Occipital lobe (tissue), 2 donors: Measurements from ENCODE around the genes MINAR1, FAH and ARNT2.

- RAMPAGE, long total RNA, result no peak
These were observed 5.4 kb upstream of the HYKK start for GRCh38 chr15:78501920-78502532.

DNA sequence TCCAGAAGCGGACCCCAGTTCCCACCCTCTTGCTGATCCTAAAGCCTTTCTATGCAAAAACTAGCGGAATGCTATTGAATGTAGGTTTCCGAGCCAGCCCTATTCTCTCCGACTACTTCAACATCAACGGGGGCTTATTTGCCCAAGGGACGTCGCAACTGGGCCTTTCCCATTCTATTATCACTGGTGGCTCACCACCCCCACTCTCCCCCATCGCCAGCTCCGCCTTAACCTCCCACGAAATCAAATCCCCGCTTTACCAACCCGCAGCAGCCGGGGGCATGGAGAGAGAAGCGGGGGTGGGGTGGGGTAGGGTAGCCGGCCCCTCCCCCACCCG lies 322 bp upstream of the MORF4L1 start:
- RAMPAGE, long total RNA, result no peak

GRCh38 chr15:78912451-78913131 lies 32.3 kb downstream of the CTSH start:
- RAMPAGE, long total RNA, result no peak

DNA sequence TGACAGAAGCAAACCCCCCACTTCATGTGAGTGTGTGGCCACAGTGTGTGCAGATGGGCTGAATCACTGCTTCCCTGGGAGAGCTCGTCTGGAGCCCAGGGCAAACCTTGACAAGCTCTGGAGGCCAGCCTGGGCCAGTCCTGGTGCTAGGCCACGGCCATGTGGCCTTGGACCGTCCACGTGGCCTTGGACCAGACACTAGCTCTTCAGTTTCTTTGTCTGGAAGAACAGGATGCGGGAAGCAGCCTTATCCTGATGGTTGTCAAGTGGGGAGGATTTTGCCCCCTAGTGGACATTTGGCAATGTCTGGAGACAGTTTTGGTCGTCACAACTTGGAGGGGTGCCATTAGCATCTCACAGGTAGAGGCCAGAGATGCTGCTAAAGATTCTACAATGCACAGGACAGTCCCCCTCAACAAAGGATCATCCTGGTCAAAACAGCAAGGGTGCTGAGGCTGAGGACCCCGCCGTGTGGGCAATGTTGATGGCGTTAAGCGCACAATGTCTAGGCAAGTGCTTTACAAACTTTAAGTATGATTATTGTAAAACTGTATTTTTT lies 34.8 kb upstream of the CTSH start:
- RAMPAGE, long total RNA, result no peak

GRCh38 chr15:78992700-78993085 lies 47.8 kb upstream of the CTSH start:
- RAMPAGE, long total RNA, result no peak

GRCh38 chr15:79078695-79079558 lies 11.7 kb downstream of the RASGRF1 start:
- RAMPAGE, long total RNA, result no peak

DNA sequence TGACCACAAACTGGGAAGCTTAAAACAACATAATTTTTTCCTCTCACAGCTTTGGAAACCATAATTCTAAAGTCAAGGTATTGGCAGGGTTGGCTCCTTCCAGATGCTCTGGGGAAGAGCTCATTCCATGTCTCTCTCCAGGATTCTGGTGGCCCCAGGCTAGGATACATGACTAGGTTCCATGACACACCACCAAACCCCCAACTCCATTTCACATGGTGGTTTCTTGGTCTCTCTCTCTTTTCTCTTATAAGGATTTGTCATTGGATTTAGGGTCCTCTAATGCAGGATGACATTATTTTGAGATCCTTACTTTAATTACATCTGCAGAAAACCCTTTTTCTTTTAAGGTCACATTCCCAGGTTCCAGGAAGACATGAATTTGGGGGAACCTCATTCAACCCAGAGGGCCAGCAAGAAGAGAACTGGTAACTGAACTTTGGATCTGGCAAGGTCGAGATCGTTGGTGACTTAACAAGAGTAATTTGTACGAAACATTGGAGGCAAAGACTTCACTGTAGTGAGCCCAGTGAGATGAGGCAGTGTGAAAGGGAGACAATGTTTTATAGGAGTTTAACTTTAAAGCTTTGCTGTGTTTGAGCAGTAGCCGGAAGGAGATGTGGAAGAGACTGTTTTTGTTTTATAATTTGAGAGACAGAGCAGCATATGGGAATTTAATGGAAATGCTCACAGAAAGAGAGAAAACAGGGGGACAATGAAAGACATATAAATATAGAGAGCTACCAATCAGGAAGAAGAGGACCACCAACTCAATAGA lies 33.6 kb downstream of the TMED3 start:
- RAMPAGE, long total RNA, result no peak

- RAMPAGE, long total RNA, result no peak
These were observed at the start of gene MINAR1 for GRCh38 chr15:79432225-79433023. Gene MINAR1, plus strand, starts transcription at chr15:79432336.

DNA sequence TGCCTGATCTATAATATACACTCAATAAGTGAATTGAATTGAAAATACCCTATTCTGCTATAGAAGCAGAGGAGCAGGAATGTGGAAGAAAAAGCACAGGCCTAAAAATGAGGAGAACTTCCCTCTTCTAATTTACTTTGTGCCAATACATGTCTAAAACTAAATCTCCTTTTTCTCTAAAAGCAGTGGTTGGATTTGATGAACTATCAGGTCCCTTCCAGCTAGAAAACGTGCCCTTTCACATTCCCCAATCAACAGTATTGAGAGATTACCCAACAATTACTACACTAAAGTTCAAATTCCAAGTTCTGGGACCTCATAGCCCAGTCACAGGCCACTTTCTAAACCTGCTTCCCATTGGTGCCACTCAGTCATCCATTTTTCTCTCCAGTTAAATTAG lies 223.9 kb downstream of the MINAR1 start:
- RAMPAGE, long total RNA, result no peak

DNA sequence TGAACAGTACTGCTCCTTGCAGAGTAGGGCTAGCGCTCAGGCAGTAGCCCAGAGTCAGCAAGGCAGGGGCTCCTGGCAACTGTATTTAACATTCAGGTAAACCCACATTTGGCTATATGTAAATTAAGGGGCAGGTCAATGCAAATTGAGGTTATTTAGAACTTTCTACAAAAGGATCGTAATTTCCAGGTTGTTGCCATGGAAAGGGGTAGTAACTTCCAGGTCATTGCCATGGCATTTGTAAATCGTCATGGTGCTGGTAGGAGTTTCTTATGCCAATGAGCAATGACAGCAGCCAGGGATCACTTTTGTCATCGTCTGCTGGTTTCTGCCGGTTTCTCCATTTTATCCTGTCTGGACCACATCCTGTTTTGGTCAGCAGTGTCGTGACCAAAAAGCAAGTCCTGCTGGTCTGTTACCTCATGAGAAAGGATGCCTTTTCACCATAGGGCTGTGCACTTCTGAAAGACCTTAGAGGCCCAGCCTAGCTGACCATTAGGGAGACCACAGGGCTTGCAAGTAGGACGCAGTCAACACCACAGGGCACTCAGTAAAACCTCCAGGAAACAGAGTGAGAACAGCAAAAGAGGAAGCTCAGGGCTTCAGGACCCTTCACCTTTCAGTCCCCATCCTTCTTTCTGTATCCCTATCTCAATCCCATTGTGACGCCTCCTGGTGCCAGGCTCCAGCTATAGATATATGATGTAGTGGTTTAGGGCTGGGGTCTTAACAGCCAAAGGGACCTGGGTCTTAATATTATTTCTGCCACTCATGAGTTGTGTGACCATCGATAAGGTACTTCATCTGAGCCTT lies 24.1 kb downstream of the MTHFS start:
- RAMPAGE, long total RNA, result no peak

DNA sequence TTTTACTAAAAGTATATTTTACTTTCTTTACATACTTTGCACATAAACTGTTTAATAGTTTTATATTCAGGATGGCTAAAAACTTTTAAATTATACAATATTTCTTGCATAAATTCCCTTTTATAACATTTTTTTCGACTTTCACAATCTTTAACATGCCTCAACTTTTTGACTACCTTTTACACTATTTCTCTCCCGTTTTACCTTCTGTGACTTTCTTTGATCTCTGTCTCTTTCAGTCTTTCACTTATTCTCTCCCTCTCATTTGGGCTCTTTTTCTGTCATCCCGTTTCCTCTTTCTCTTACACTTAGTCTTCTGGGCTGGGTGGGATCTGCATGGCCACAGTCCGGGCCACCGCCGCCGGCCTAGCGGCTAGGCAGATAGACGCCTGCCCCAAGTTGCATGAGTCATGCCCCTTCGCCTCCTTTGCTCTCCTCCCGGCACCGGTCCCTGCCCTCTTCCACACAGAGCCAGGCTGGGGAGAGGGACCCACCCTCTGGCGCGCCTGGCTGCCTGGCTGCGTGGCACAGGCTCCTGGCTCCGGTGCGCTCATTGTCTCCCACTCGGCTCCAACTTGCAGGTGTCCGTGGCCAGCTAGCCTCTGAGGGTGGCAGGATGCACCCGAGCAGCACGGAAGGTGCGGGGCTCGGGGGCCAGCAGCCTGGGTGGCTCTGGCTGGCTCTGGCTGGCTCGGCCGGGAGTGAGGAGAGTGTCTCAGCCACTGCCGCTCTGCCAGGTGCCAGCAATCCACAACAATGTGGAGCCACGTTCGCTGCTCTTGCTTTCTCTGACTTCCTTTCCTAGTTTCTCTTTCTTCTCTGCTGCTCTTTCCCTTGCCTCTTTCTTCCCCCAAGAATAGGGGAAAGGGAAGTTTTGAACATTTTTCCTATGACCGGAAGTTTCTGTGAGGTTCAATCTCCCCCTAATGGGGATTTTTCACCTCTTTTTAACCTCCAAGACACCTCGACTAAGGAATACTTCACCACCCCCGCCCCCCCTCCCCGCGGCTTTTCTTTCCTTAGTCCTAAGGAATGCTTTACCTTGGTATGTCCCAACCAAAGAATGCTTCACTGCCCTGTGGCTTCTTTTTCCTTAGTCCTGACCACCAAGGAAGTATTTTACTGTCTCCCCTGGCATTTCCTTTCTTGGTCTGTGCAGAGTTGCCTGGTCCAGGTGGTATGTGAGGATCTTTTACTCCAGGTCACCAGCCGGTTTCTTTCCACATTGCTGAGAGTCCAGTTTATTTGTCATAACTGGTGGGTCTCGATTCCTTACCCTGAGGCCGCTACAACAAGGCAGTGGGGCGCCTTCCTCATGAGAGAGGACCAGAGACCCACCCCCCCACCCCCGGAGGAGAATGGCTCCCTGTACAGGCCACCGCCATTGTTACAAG lies 22.5 kb upstream of the MTHFS start:
- RAMPAGE, long total RNA, result no peak

- RAMPAGE, long total RNA, result no peak
These were observed 27.0 kb upstream of the MTHFS start for GRCh38 chr15:79923562-79924484.

DNA sequence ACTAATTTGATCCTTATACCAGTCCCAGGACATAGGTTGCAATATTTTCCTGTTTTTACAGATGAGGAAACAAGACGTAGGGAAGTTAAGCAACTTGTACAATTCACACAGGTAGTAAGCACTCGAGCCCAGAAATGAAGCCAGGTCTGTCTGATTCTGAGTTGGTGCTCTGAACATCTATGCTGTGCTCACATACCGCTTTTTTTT lies 4.1 kb downstream of the BCL2A1 start:
- RAMPAGE, long total RNA, result no peak

- RAMPAGE, long total RNA, result no peak
These were observed 828 bp downstream of the BCL2A1 start for GRCh38 chr15:79970076-79970659.

- RAMPAGE, long total RNA, result no peak
These were observed 18.3 kb upstream of the FAH start for GRCh38 chr15:80134388-80134918.

DNA sequence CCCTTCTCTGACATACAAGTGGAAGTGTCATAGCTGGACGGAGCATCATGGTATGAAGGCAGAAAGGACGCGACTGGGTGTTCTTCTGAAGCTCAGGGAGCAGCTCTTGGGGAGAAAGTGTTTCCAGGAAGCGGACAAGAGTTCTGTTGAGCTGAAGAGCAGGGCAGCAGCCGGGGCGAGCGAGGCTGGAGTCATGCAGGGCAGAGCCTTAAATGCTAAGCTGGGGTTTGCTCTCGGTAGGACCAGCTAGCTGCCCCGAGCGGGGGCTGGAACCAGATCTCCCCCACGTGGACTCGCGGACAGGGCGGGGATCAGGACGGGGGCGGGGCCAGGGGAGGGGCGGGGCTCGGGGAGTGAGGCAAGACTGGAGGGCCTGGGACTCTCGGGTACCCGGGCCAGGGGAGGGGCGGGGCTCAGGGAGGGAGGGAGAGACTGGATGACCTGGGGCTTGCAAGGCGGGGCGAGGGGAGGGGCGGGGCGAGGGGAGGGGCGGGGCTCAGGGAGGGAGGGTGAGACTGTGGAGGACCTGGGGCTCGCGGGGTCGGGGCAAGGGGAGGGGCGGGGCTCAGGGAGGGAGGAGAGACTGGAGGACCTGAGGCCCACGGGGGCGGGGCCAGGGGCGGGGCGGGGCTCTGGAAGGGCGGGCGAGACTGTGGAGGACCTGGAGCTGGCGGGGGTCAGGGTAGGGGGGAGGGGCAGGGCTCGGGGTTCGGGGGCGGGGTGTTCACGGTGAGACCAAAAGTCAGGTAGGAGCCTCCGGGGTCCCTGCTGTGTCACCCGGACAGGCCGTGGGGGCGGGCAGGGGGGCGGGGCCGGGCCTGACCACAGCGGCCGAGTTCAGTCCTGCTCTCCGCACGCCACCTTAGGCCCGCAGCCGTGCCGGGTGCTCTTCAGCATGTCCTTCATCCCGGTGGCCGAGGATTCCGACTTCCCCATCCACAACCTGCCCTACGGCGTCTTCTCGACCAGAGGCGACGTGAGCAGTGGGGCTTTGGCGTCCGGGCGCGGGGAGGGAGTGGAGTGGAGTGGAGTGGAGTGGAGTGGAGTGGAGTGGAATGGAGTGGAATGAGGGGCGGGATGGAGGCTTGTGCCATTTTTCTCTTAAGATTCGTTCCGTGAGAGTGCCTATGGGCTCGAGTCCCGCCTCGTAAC lies at the start of gene FAH:
Gene FAH (plus strand): TSS at position 840 of the 1,152 bp plus-strand sequence.
- RAMPAGE, long total RNA, result start-site peak on the plus strand centred at position 841 of the sequence, 65 bp wide, 7 and 9 reads in 2 replicates

GRCh38 chr15:80210466-80211035 lies 41.5 kb downstream of the CTXND1 start:
- RAMPAGE, long total RNA, result no peak

- RAMPAGE, long total RNA, result no peak
These were observed 60.9 kb upstream of the ARNT2 start for GRCh38 chr15:80343232-80343716.

DNA sequence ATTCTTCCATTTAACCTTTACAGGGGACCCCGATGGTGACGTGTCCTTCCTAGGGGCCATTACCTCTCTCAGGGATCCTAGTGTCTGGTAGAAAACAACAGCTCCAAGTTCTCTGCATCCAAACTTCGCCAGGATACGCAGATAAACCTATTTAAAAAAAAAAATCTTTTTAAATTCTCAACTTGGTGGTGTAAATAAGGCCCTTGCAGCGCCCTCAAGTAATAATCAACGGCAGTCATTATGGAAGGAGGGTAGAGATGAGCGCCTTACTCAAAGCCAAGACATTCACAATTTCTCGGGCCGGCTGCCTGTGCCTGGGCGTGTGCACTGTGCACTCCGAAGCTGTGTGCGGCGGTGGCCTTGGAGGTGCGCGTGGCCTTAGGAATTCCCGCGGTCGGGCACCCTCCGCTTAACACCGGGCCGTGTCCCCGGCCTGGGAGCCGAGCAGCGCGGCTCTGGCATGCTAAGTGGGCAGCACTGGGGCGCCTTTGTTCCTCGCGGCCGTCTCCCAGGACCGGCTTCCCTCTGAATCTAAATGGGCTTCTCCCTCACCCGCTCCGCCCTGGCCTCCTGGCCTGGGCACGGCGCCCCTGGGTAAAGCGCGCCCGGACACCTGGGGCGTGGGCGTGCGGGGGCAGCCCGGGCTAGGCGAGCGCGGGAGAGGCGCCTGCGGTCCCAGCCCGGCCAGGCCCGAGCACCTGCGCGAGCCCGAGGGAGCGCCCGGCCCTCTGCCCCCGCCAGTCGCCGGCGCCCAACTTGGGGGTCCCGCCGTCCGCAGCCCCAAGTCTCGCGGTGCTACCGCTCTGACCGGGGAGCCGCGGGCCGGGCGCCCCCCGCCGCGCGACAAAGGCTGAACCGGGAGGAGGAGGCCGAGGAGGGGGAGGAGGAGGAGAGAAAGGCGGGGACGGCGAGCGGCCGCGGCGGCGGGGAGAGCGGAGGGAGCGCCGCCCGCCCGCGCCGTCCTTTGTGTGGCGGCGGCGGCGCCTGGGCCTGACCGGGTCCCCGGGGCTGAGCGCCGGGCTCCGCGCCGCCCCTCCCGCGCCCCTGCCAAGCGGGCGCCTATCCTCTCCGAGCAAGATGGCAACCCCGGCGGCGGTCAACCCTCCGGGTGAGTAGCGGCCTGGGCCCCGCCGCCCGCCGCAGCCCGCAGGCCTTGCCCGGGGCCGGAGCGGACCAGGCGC lies at the start of gene ARNT2:
Gene ARNT2 (plus strand): TSS at position 944 of the 1,181 bp plus-strand sequence.
- RAMPAGE, long total RNA, result no peak

DNA sequence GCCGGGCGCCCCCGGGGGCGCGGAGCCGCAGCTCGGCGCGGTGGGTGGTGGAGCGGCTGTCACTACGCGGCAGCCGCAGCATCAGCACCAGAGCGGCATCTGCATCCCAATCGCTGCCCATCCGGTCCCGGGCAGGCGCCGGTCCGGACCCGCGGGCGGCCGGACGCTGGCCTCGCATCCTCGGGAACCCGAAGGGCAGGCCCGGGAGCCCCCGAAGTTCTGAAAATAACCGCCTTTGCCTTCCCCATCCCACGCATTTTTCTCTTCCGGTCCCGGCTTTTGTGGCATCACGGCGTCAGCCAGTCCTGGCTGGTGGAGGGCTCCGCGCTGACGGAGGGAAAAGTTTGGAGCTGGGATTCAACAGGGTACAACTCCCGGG lies 427 bp downstream of the ARNT2 start:
- RAMPAGE, long total RNA, result no peak